Endothelial cell of umbilical vein (primary cell): ENCODE results near the gene SPHKAP.

GRCh38 chr2:224944401-224944768 lies 97.9 kb downstream of the DOCK10 start:
- PRO-cap, result no peak
CAGE:
- cytosol, long polyA minus RNA, result no peak
- cytosol, long polyA plus RNA, result no peak
- long polyA plus RNA, result no peak
- nucleus, long polyA minus RNA, result no peak
- nucleus, long polyA plus RNA, result no peak

DNA sequence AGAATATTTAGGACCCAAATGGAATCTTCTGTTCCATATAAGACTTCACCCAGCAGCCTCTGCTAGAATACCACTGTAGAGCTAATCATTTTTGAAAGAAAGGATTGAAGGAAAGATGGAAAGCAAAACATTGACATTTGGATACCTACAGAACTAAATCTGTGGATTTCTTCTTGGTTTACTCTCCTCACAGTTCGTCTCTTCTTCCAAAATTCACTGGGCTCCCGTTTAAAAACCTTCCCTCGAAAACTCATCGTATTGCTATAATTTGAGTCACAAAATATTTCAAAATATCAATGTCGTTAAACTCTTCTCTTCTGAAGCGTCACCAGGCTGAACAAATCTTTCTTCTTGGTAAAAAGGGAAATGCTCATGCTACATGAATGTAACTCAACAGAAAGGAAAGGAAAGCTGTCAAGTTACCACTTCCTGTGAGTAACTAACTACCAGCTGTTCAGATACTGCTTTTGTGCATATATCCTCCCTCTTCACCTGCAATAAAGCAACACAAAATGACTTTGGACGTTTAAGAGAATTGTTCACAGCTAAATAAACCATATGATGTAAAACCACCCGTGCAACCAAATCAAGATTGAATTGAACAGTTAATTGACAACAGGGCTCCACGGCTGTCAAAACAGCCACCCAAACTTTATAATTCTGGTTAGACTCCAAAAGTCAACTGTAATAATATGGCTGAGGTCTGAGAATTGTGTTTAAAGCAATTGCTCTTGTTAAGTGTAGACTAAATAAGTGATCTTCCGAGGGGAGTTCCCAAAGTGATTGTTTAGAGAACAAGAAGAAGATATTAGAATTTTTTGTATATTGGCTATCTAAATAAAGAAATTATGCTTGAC lies 95.3 kb downstream of the DOCK10 start:
- PRO-cap, result bidirectional peak, plus-strand start at position 557 of the sequence, minus-strand start at position 353 of the sequence
CAGE:
- cytosol, long polyA minus RNA, result no peak
- cytosol, long polyA plus RNA, result no peak
- long polyA plus RNA, result start-site peak on the minus strand centred at position 354 of the sequence, 6 bp wide, 46 and 54 reads in 2 replicates
- nucleus, long polyA minus RNA, result start-site peak on the minus strand centred at position 294 of the sequence, 172 bp wide, 2,411 reads
- nucleus, long polyA plus RNA, result start-site peak on the minus strand centred at position 279 of the sequence, 156 bp wide, 68 and 294 reads in 2 replicates

DNA sequence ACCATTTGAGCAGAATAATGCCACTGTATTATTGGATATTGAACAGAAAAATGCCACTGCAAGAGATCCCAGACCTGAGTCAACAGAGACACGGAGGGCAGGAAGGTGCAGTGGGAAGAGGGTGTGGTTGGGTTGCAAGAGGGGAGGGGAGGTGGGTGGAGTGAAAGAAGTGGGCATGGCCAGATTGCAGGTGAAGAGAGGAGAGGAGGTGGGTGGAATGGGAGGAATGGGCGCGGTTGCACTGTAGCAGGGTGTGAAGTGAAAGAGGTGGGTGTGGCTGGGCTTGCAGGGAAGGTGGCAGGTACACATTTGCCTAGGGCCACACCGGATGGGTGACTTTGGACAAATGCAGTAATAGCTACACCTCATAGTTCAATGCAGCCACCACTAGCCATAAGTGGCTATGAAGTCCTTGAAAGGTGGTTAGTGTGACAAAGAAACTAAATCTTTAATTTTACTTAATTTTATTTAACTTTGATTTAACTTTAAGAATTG lies 71.0 kb downstream of the DOCK10 start:
- PRO-cap, result no peak
CAGE:
- cytosol, long polyA minus RNA, result no peak
- cytosol, long polyA plus RNA, result no peak
- long polyA plus RNA, result no peak
- nucleus, long polyA minus RNA, result no peak
- nucleus, long polyA plus RNA, result no peak

DNA sequence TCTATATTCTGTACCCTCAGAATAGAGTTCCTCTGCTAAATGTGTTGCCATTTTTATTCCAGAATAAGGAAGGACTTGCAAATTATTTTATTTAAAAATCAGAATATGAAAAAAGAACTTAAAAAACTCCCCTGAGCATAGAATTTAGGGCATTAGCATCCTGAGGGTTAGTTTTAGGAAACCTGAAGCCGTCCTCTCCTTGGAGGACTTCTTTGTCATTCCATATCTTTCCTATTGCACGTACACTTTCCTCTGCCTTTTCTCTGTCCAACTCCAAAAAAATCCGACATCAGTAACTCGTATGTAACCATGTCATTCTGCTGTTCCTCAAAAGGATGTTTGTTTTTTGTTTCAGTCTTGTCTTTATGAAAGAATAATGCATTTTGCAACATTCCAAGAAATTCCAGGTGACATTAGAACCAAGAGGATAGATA lies 38.0 kb upstream of the NYAP2 start:
- PRO-cap, result no peak
CAGE:
- cytosol, long polyA minus RNA, result no peak
- cytosol, long polyA plus RNA, result no peak
- long polyA plus RNA, result no peak
- nucleus, long polyA minus RNA, result no peak
- nucleus, long polyA plus RNA, result no peak

GRCh38 chr2:226151058-226151612 lies 648.5 kb downstream of the IRS1 start:
- PRO-cap, result no peak
CAGE:
- cytosol, long polyA minus RNA, result no peak
- cytosol, long polyA plus RNA, result no peak
- long polyA plus RNA, result no peak
- nucleus, long polyA minus RNA, result no peak
- nucleus, long polyA plus RNA, result no peak

GRCh38 chr2:226515328-226515966 lies 284.2 kb downstream of the IRS1 start:
- PRO-cap, result no peak
CAGE:
- cytosol, long polyA minus RNA, result no peak
- cytosol, long polyA plus RNA, result no peak
- long polyA plus RNA, result no peak
- nucleus, long polyA minus RNA, result no peak
- nucleus, long polyA plus RNA, result no peak

- PRO-cap, result no peak
CAGE:
- cytosol, long polyA minus RNA, result no peak
- cytosol, long polyA plus RNA, result no peak
- long polyA plus RNA, result no peak
- nucleus, long polyA minus RNA, result no peak
- nucleus, long polyA plus RNA, result no peak
These were observed 164.4 kb downstream of the IRS1 start for GRCh38 chr2:226635148-226635609.

- PRO-cap, result no peak
CAGE:
- cytosol, long polyA minus RNA, result no peak
- cytosol, long polyA plus RNA, result no peak
- long polyA plus RNA, result no peak
- nucleus, long polyA minus RNA, result no peak
- nucleus, long polyA plus RNA, result no peak
These were observed 66.5 kb downstream of the IRS1 start for GRCh38 chr2:226732849-226733872.

DNA sequence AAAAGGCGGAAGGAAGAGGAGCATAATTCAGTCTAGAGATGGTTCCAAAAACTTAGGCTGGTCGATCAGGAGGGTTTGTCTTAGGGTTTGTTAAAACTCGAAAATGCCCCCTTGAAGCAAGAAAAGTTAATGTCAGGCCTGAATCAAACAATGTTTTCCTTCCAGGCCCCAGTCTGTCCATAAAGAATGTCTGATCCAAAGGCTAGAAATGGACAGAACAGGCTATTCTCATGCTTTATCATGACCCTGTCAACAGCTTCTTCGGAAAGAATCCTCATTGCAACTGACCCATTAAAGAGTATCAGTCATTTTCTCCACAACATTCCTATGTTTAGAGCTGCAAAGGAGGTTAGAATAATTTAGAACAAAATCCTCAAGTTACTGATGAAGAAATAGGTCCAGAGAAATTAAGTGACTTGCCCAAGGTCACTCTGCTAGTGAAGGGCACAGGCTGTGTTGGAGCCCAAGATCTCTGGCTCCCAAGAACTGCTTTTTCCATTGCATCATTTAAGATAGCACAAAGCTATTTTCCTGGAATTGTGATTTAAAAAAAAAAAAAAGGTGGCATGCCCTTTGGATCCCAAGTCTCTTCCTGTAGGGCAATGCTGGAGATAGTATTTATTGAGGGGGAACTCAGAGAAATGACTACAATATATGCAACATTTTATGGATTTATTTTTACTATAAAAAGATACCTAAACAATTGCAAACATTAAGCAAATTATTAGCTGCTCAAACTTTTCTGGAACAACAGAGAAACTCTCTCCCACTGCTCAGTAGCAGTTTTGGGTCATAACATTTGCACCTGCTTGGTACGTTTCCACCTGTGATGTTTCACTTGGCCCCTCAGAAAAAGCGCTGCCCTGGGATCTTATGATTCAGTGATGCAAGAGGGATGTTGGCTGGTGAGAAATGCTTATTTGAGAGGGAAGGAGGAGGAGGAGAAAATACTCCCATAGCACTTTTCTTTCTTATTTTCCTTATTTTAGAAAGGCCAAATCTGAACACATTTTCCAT lies 9.5 kb downstream of the IRS1 start:
- PRO-cap, result no peak
CAGE:
- cytosol, long polyA minus RNA, result no peak
- cytosol, long polyA plus RNA, result no peak
- long polyA plus RNA, result no peak
- nucleus, long polyA minus RNA, result no peak
- nucleus, long polyA plus RNA, result no peak

- PRO-cap, result no peak
CAGE:
- cytosol, long polyA minus RNA, result no peak
- cytosol, long polyA plus RNA, result no peak
- long polyA plus RNA, result no peak
- nucleus, long polyA minus RNA, result no peak
- nucleus, long polyA plus RNA, result no peak
These were observed 593 bp downstream of the COL4A4 start for GRCh38 chr2:227163404-227163820.

DNA sequence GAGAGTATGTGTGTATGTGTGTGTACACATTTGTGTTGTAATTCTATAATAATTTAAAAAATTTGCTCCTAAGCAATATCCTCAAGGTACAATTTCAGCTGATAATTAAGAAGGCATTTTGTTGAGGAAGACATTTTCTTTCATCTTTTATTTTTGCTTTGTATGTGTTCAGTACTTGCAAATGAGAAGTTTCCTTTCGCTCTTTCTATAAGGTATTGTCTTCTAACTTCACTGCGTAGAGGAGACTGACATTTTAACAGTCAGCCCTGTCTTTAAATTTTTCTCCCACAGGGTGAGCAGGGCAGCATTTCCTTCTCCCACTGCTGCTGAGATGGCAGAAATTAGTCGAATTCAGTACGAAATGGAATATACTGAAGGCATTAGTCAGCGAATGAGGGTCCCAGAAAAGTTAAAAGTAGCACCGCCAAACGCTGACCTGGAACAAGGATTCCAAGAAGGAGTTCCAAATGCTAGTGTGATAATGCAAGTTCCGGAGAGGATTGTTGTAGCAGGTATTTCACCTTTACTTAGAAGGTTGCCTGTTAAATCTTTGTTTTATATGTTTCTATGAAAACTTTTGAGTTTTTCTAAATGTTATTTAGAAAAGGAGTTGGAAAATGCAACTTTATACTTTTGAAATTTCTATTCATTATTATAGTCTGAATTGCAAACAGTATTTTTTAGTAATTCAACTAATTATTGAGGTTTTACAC lies 5.4 kb downstream of the MFF start:
- PRO-cap, result no peak
CAGE:
- cytosol, long polyA minus RNA, result no peak
- cytosol, long polyA plus RNA, result no peak
- long polyA plus RNA, result no peak
- nucleus, long polyA minus RNA, result no peak
- nucleus, long polyA plus RNA, result no peak

DNA sequence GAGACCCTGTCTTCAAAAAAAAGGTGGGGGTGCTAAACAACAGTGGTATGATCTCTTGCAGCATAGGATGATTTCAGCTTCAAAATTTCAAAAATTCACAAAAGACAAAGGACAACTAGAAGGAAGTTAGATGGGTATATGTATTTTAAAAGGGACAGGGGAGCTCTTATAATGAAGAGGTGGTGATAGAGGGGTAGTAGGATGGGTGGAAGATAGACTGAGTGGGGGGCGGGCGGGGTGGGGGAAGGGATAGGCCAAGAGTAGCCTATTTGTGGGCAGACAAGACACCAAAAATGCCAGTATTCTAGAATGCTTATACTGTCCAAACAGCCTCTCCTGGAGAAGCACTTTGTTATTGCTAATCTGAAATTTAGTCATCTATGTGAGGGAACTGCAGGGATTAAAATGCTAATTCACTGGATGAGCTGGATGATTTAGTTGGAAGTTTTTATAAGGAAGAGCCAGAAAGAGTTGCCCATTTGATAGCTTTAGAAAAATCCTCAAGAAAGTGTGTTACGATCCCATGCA lies 30.8 kb upstream of the SCYGR2 start:
- PRO-cap, result no peak
CAGE:
- cytosol, long polyA minus RNA, result no peak
- cytosol, long polyA plus RNA, result no peak
- long polyA plus RNA, result no peak
- nucleus, long polyA minus RNA, result no peak
- nucleus, long polyA plus RNA, result no peak

- PRO-cap, result no peak
CAGE:
- cytosol, long polyA minus RNA, result no peak
- cytosol, long polyA plus RNA, result no peak
- long polyA plus RNA, result no peak
- nucleus, long polyA minus RNA, result no peak
- nucleus, long polyA plus RNA, result no peak
These were observed 8.5 kb upstream of the SCYGR5 start for GRCh38 chr2:227658040-227658516.

DNA sequence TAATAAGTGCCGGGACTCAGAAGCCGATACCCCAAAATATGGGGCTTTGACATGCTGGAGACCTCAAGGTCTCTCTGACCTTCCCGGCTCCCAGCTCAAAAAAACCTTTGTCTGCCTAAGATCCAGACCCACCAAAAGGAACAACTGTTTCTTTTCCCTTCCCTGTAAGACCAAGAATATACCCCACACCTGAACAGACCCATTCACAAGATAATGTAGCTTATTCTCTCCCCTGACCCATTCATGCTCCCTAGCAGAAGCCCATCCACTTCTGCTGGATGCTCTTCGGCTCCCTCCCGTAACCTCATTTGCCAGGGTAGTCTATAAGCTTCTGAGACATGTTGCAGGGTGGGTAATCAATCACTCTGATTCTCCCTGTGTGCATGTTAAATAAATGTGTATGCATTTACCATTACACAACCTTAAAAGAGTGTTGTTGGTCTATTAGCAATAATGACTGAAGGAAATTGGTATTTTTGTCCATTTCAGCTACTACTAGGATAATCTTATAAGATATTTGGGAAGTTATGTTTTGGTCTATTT lies 1.4 kb downstream of the SLC19A3 start:
- PRO-cap, result no peak
CAGE:
- cytosol, long polyA minus RNA, result no peak
- cytosol, long polyA plus RNA, result no peak
- long polyA plus RNA, result no peak
- nucleus, long polyA minus RNA, result no peak
- nucleus, long polyA plus RNA, result no peak

DNA sequence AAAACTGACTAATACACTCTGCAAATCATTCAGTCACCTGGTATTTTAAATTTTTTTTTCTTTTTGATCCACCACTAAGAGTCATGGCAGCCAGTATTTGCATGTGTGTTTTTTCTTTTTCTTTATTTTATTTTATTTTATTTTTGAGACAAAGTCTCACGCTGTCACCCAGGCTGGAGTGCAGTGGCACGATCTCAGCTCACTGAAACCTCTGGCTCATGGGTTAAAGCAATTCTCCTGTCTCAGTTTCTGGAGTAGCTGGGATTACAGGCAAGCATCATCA lies 81.8 kb downstream of the DAW1 start:
- PRO-cap, result no peak
CAGE:
- cytosol, long polyA minus RNA, result no peak
- cytosol, long polyA plus RNA, result no peak
- long polyA plus RNA, result no peak
- nucleus, long polyA minus RNA, result no peak
- nucleus, long polyA plus RNA, result no peak

GRCh38 chr2:228181378-228182140 lies at the start of gene SPHKAP:
SPHKAP (minus strand) TSS chr2:228181687.
- PRO-cap, result no peak
CAGE:
- cytosol, long polyA minus RNA, result no peak
- cytosol, long polyA plus RNA, result no peak
- long polyA plus RNA, result no peak
- nucleus, long polyA minus RNA, result no peak
- nucleus, long polyA plus RNA, result no peak

GRCh38 chr2:228611122-228611719 lies 429.7 kb upstream of the SPHKAP start:
- PRO-cap, result no peak
CAGE:
- cytosol, long polyA minus RNA, result no peak
- cytosol, long polyA plus RNA, result no peak
- long polyA plus RNA, result no peak
- nucleus, long polyA minus RNA, result no peak
- nucleus, long polyA plus RNA, result no peak

DNA sequence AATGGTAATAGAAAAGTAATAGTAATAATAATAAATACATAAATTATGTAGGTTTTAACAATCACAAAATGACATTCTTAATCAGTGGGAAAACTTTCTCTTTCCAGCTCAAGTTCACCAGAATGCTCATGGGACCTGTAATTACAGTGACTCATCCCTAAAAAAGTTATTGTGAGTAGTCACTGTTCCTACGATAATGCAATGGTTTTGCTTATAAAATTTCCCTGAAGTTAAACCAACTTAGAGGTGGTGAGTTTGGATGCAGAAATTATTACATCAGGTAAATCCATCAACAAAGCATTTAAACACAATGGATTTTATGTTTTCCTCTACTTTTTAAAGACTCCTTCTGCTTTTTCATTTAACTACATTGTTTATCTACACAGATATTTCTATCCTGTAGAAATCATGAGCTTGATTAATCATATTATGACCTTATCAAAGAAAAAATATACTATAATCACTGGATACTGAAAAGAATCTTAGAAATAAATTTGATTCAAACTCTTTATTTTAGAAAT lies 502.2 kb downstream of the PID1 start:
- PRO-cap, result no peak
CAGE:
- cytosol, long polyA minus RNA, result no peak
- cytosol, long polyA plus RNA, result no peak
- long polyA plus RNA, result no peak
- nucleus, long polyA minus RNA, result no peak
- nucleus, long polyA plus RNA, result no peak

DNA sequence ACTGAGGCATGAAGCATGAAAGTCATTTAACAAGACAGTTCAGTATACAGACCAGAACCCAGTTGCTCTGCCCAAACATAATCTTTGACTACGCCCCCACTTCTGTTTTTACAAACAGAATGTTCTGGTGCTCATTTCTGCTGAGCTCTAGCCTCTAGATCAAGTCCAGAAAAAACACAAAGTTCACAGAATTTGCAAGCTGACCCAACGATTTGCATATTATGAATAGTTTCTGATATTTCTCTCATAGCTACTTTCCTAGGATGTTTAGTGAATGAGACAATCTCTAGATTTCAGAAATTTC lies 424.9 kb downstream of the PID1 start:
- PRO-cap, result no peak
CAGE:
- cytosol, long polyA minus RNA, result no peak
- cytosol, long polyA plus RNA, result no peak
- long polyA plus RNA, result no peak
- nucleus, long polyA minus RNA, result no peak
- nucleus, long polyA plus RNA, result no peak

DNA sequence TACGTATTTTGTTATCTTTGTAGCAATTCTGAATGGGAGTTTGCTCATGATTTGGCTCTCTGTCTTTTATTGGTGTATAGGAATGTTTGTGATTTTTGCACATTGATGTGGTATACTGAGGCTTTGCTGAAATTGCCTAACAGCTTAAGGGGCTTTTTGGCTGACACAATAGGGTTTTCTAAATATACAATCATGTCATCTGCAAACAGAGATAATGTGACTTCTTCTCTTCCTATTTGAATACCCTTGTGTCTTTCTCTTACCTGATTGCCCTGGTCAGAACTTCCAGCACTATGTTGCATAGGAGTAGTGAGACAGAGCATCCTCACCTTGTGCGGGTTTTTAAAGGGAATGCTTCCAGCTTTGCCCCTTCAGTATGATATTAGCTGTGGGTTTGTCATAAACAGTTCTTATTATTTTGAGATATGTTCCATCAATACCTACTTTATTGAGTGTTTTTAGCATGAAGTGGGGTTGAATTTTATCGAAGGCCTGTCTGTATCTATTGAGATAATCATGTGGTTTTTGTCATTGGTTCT lies 192.9 kb downstream of the PID1 start:
- PRO-cap, result no peak
CAGE:
- cytosol, long polyA minus RNA, result no peak
- cytosol, long polyA plus RNA, result no peak
- long polyA plus RNA, result no peak
- nucleus, long polyA minus RNA, result no peak
- nucleus, long polyA plus RNA, result no peak